ENCODE results near the genes HUS1B, EXOC2 and FOXC1.

DNA sequence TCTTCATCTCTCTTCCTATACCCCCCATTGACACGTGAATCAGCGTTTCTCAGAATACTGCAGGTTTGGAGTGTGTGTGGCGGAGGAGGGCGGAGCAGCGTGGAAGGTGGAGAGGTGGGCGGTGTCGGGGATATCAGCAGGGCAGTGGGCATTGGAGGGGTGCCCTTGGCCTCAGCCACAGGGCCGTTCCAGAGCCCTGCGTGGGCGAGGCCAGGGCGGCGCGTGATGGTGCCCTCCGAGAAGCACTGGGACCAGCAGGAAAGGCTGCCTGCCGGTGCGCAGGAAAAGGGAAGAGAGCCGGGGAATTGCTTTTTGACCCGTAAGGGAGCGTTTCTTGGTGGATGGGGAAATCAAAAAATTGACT is 82.8 kb upstream of the DUSP22 start:
- PRO-cap, 3 experiments = no peak in any of the 3 experiments
- RAMPAGE, long total RNA, 2 experiments = no peak in any of the 2 experiments
- RRBS = 21% methylated on average over 3 of the region's 19 CpGs

- PRO-cap, 3 experiments = peak in 3 of 3 experiments; most common plus-strand start chr6:292996 (in 3); most common minus-strand start chr6:292720 (in 3)
- RAMPAGE, long total RNA, 2 experiments = no peak in any of the 2 experiments
- RRBS = 4% methylated on average over 18 of the region's 49 CpGs
Measured at GRCh38 chr6:292605-293437, 534 bp downstream of the DUSP22 start.

GRCh38 chr6:296683-297271 is 4.5 kb downstream of the DUSP22 start:
- PRO-cap, 3 experiments = no peak in any of the 3 experiments
- RAMPAGE, long total RNA, 2 experiments = no peak in any of the 2 experiments
- RRBS = no CpG with 5 or more reads among the region's 5 CpGs

DNA sequence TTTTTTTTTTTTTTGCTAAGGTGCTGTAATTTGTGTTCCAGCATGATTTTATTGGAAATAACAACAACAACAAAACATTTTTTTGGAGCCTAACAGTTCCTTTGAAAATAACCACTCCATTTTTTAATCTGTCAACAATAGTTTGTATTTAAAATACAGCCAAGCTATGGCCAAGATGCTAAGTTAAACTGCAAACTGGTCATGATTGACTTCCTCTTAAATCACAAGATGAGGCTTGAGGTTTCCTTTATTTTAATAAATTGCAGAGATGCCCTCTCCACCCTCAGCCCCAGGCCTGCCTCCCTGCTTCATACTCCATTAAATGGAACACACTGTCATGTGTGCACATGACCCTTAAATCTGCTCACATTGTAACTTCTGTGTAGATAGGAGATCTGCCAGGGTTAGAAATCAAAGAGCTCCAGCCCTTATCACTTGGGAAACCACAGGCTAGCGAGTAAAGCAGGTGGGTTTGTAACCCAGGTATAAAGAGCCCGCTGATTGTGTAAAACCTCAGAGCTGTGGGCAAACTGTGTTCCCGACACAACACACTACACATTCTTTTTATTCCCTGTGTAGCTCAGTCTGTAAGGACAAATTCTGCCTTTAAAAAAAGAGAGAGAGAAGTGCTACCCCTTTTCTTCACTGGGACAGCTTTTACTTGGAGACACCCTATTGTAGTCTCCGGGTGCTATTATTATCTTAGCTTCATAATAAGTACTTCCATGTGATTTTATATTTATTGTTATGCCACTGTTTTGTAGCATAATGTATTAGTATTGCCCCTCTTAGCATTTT is 20.9 kb downstream of the DUSP22 start:
- PRO-cap, 3 experiments = no peak in any of the 3 experiments
- RAMPAGE, long total RNA, 2 experiments = no peak in any of the 2 experiments
- RRBS = no CpG with 5 or more reads among the region's 4 CpGs

GRCh38 chr6:387973-388843 is 3.3 kb upstream of the IRF4 start:
- PRO-cap, 3 experiments = no peak in any of the 3 experiments
- RAMPAGE, long total RNA, 2 experiments = no peak in any of the 2 experiments
- RRBS = no CpG with 5 or more reads among the region's 11 CpGs

DNA sequence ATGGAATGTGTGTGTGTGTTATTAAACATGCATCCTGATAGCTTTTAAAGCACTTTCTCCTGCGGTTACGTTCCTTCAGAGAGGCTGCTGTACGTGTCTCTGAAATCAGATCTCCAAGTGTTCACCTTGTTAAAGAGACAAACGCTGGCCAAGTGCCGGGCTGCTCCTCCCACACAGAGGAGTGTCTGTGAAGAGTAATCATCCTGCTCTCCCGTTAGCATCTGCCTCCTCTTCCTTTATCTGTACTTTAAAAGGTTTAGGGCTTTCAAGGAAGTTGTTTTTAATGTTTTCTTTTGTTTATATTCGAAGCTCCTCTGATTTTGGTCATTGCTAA is 19.9 kb downstream of the IRF4 start:
- PRO-cap, 3 experiments = no peak in any of the 3 experiments
- RAMPAGE, long total RNA, 2 experiments = no peak in any of the 2 experiments
- RRBS = no CpG with 5 or more reads among the region's 7 CpGs

GRCh38 chr6:444853-445290 is 53.3 kb downstream of the IRF4 start:
- PRO-cap, 3 experiments = no peak in any of the 3 experiments
- RAMPAGE, long total RNA, 2 experiments = no peak in any of the 2 experiments
- RRBS = 93% methylated on average over 1 of the region's 12 CpGs

DNA sequence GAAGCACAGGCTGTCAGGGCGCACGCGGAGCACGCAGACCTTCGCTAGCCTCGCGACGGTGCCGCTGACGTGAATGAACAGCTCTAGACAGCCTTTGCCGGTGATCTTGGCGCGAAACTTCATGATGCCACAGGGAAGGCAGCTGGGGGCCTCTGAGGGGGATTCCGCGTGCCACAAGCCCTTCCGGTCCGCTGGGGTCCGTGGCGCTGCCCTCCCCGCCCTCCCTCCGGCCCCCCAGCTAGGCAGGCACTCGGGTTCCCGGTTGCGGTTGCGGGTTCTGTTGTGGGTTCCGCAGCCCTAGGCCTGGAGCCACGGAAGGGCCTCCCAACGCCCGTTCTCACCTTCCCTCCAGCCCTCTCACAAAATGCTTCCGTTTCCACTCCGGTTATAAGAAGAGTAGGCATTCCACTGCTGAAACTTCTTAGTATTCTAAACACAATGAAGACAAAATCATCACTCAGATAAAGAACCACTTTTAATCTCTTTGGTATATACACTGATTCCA is at the start of gene HUS1B:
Gene HUS1B (minus strand): TSS at position 279 of the 505 bp plus-strand sequence.
- PRO-cap, 3 experiments = peak in 3 of 3 experiments; most common plus-strand start position 273 of the sequence (in 1); most common minus-strand start position 166 of the sequence (in 3)
- RAMPAGE, long total RNA, 2 experiments = no peak in any of the 2 experiments
- RRBS = 20% methylated on average over 12 of the region's 31 CpGs

DNA sequence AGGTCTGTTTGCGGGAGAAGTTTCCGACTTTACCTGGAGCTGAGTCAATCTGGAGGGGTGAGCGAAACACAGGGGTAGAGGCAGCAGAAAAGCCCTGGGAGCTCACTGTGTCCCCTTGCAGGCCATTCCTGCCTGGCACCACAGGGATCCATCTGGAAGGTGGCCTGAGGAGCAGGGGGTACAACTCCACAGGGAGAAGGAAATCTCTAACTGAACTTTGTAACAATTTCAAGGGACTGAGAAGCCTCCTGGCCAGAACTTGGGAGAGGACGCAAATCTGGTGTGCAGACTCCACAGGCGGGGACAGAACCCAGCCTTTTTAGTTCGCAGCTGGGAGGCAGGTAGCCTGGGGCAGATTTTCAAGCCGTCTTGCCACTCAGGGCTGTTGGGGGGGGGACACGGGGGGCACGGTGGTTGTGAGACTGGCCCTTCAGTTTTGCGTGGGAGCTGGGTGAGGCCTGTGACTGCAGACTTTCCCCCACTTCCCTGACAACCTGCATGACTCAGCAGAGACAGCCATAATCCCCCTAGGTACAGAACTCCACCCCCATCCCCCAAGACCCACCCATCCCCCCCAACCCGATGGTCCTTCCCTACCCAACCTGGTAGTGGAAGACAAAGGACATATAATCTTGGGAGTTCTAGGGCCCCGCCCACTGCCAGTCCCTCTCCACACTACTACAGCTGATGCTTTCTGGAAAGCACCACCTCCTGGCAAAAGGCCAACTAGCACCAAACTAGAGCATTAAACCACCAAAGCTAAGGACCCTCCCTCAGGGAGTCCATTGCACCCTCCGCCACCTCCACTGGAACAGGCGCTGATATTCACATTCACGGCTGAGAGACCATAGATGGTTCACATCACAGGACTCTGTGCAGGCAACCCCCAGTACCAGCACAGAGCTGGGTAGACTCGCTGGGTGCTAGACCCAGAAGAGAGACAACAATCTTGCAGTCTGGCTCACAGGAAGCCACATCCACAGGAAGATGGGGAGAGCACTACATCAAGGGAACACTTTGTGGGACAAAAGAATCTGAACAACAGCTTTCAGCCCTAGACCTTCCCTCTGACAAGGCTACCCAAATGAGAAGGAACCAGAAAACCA is 3.1 kb upstream of the HUS1B start:
- PRO-cap, 3 experiments = no peak in any of the 3 experiments
- RAMPAGE, long total RNA, 2 experiments = no peak in any of the 2 experiments
- RRBS = no CpG with 5 or more reads among the region's 16 CpGs

GRCh38 chr6:692895-693687 is at the start of gene EXOC2:
EXOC2 (minus strand) TSS chr6:693139.
- PRO-cap, 3 experiments = peak in 3 of 3 experiments; most common plus-strand start chr6:693169 (in 1); most common minus-strand start chr6:693109 (in 2)
- RAMPAGE, long total RNA, 2 experiments = start-site peak on the minus strand in 1 of 2 experiments, at chr6:693052-693124 at its widest, 524 reads per replicate
- RRBS = 2% methylated on average over 22 of the region's 56 CpGs

DNA sequence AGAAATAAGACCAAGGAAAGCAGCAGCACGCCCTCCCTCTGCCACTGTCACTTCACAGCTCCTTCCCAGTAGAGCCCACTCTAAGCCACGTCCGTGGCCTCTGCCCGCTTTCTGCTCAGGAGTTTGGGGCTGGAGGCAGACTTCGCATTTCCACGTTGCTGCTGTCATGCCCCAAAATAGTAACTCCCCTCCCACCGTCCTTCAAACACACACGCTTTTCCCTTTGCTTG is 264.0 kb upstream of the FOXQ1 start:
- PRO-cap, 3 experiments = no peak in any of the 3 experiments
- RAMPAGE, long total RNA, 2 experiments = no peak in any of the 2 experiments
- RRBS = no CpG with 5 or more reads among the region's 8 CpGs

DNA sequence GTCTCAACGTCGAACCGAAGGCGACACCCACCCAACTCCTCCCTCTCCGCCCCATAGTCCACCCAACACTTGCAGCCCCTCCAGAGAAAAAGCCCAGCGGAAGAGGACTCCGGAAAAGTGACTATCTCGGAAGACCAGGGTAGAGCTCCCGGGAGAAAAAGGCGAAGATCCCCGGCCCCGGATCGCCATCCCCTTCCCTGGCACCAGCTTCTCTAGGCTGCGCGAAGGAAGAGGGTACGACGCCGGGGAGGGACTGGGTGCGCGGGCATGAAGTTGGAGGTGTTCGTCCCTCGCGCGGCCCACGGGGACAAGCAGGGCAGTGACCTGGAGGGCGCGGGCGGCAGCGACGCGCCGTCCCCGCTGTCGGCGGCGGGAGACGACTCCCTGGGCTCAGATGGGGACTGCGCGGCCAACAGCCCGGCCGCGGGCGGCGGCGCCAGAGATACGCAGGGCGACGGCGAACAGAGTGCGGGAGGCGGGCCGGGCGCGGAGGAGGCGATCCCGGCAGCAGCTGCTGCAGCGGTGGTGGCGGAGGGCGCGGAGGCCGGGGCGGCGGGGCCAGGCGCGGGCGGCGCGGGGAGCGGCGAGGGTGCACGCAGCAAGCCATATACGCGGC is 648 bp downstream of the FOXQ1 start:
- PRO-cap, 3 experiments = no peak in any of the 3 experiments
- RAMPAGE, long total RNA, 2 experiments = no peak in any of the 2 experiments
- RRBS = 3% methylated on average over 28 of the region's 73 CpGs

GRCh38 chr6:1363552-1364457 is 25.6 kb upstream of the FOXF2 start:
- PRO-cap, 3 experiments = no peak in any of the 3 experiments
- RAMPAGE, long total RNA, 2 experiments = no peak in any of the 2 experiments
- RRBS = no CpG with 5 or more reads among the region's 15 CpGs

- PRO-cap, 3 experiments = no peak in any of the 3 experiments
- RAMPAGE, long total RNA, 2 experiments = start-site peak on the minus strand in 1 of 2 experiments, at chr6:1391054-1391144 at its widest, 7 reads per replicate
- RRBS = no CpG with 5 or more reads among the region's 44 CpGs
Measured at GRCh38 chr6:1390825-1391377, 1.5 kb downstream of the FOXF2 start.

DNA sequence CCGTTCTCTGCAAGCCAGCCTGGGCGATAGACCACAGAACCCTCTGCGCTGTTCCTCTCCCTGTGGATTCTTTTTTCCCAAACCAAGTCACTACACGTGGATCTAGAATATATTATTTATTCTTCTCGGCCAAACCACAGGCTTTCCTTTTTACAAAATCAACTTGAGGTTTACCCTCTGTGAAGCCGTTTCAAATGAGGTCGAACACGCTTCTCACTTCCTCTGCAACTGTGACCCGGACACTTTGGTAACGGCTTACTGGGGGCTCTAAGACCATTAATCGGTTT is 55.2 kb upstream of the FOXC1 start:
- PRO-cap, 3 experiments = no peak in any of the 3 experiments
- RAMPAGE, long total RNA, 2 experiments = no peak in any of the 2 experiments
- RRBS = 9% methylated on average over 2 of the region's 11 CpGs

DNA sequence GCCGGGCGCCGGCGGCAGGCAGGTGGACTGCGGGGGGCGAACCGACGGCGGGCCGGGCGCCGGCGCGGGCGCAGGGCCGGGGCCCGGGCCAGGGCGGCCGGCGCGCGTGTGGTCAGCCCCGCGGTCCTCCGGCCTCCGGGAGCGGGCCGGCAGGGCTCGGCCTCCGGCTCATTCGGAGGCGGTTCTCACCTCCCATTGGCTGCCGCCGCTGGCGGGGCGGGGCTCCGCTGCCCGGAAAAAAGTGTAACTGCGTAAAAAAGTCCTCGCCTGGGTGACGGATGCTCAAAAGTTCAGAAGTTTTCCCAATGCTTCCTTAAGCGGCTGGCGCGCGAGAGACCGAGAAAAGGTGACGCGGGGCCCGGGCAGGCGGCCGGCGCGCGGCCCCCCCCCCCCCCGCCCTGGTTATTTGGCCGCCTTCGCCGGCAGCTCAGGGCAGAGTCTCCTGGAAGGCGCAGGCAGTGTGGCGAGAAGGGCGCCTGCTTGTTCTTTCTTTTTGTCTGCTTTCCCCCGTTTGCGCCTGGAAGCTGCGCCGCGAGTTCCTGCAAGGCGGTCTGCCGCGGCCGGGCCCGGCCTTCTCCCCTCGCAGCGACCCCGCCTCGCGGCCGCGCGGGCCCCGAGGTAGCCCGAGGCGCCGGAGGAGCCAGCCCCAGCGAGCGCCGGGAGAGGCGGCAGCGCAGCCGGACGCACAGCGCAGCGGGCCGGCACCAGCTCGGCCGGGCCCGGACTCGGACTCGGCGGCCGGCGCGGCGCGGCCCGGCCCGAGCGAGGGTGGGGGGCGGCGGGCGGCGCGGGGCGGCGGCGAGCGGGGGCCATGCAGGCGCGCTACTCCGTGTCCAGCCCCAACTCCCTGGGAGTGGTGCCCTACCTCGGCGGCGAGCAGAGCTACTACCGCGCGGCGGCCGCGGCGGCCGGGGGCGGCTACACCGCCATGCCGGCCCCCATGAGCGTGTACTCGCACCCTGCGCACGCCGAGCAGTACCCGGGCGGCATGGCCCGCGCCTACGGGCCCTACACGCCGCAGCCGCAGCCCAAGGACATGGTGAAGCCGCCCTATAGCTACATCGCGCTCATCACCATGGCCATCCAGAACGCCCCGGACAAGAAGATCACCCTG is at the start of gene FOXC1:
Gene FOXC1 (plus strand): TSS at position 281 of the 1,114 bp plus-strand sequence.
- PRO-cap, 3 experiments = peak in 3 of 3 experiments; most common plus-strand start position 435 of the sequence (in 3); most common minus-strand start position 136 of the sequence (in 3)
- RAMPAGE, long total RNA, 2 experiments = no peak in any of the 2 experiments
- RRBS = 2% methylated on average over 51 of the region's 151 CpGs

DNA sequence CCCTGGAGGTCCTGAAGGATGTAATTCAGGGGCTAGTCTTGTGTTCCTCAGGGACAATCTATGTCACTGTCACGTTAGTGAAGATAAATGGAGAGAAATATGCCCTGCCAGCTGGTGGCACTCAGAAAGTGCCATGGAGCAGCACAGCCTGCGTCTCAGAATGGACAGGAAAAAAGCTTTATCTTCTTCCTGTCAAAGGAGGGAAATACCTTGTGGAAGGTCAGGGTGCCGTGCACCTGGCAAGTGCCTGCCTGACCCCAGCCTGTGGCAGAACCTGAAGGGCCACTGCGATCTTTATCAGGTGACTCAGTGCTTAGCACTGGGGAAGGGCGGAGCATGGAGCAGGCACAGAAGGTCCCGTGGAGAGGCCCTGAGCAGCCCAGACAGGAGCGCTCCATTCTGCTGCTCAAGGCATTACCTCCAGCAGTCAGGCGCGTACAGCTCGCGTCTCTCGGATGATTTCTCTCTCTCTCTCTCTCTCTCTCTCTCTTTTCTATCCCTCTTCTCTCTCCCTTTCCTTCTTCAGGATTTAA is 31.6 kb downstream of the FOXC1 start:
- PRO-cap, 3 experiments = no peak in any of the 3 experiments
- RAMPAGE, long total RNA, 2 experiments = no peak in any of the 2 experiments
- RRBS = no CpG with 5 or more reads among the region's 12 CpGs

DNA sequence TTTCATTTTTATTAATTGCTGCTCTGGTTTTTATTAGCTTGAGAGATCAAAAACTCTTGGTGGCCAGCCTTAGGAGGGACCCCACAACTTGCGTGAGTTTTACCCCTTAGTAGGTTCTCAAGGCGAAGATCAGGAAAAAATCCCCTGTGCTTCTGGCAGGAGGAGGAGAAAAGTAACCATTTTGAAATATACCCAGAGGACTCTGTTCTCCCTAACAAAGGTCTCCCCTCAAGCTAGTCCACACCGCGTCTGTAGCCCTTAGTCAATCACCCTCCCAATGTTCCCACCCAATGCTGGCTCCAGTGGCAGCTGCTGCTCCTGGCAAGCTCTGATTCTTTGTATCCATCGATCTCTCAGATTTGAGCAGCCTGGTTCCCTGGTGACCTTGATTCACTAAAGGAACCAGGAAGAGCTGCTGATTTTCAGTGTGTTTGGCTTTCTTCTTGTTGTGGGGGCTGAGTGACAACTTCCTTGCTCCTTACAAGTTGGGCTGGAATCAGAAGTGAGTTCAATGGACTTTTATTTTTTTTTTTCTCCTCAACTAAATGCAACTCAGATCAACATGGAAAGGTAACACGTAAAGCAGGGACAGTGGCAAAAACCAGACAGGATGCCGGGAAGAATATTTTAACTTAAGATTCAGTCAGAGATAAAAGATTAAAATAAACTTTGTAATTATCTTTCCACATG is 68.5 kb downstream of the FOXC1 start:
- PRO-cap, 3 experiments = no peak in any of the 3 experiments
- RAMPAGE, long total RNA, 2 experiments = no peak in any of the 2 experiments
- RRBS = no CpG with 5 or more reads among the region's 7 CpGs

GRCh38 chr6:1802421-1803086 is 192.8 kb downstream of the FOXC1 start:
- PRO-cap, 3 experiments = no peak in any of the 3 experiments
- RAMPAGE, long total RNA, 2 experiments = no peak in any of the 2 experiments
- RRBS = no CpG with 5 or more reads among the region's 12 CpGs

DNA sequence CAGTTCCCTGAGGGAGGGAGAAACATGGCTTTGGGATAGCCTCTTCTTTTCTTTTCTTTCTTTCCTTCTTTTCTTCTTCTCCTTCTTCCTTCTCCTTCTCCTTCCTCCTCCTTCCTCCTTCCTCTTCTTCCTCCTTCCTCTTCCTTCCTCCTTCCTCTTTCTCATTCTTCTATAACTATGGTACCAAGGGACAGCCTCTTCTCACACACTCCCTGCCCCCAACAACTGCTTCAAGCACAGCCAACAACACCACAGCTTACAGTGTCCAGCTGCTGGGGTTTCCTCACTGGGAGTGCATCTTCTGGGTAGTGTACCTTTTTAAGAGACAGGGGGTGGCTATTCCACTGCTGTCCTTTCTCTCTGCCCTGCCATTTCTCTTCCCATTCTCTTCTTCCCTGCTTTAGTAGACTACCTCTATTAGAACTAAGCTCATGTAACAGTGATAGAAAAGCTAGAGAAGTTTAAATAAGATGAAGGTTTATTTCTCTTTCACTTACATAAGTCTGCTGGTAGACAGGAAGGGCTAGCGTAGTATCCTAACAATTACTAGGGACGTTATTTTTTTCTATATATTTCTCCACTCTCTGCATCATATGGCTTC is 249.3 kb downstream of the GMDS start:
- PRO-cap, 3 experiments = no peak in any of the 3 experiments
- RAMPAGE, long total RNA, 2 experiments = start-site peak on the minus strand in 1 of 2 experiments, centred at position 486 of the sequence, 12 reads per replicate
- RRBS = no CpG with 5 or more reads among the region's 2 CpGs

All from testis (tissue), 5 donors.